ENCODE measurements around the genes CLEC18A and CLEC18C.

DNA sequence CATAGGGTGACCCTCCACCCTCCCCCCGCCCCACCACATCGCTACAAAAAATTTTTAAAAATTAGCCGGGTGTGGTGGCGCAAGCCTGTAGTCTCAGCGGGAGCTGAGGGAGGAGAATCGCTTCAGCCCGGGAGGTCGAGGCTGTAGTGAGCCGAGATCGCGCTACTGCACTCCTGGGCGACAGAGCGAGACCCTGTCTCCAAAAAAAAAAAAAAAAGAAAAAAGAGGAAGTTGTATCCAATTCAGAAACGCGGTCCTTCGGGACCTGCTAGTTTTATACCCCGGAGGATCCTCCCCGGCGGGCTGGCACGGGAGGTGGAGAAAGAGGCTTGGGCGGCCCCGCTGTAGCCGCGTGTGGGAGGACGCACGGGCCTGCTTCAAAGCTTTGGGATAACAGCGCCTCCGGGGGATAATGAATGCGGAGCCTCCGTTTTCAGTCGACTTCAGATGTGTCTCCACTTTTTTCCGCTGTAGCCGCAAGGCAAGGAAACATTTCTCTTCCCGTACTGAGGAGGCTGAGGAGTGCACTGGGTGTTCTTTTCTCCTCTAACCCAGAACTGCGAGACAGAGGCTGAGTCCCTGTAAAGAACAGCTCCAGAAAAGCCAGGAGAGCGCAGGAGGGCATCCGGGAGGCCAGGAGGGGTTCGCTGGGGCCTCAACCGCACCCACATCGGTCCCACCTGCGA lies 432 bp upstream of the CDH3 start:
- PRO-cap, 5 experiments, result no peak in any of the 5 experiments
- RAMPAGE, long total RNA, 2 experiments, result no peak in any of the 2 experiments
- RRBS, result 6% methylated on average over 7 of the region's 41 CpGs

DNA sequence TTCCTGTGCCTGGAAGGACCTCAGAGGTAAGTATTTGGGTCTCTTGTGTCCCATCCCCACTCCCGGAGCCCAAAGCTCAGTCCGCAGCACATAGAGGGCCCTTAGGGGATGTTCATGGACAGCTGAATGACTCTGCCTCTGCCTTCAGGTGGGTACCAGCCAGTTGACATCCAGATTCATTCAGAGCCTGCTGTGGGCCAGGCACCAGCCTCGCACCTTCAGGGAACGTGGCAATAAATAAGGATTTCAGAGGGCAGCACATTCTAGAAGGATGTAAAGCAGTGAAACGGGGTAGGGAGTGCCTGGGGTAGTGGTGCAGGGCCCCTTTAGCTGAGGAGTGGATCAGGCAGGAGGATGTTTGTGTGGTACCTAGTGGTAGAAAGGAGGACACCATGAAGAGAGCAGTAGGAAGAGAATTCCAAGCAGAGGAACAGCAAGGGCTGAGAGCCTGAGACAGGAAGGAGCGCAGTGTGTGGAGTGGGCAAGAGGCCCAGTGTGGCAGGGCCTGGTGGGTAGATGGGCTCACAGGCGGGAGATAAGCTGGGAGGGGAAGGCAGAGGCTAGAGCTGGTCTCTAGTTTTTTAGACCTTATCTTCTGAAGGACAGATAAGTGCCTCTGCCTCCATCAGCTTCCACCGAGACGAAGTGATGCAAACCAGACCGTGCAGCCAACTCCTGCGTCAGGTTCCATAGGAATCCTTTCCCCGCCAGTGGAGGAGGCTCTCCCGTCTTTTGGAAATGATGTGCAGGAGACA lies 33.4 kb downstream of the CDH1 start:
- PRO-cap, 5 experiments, result no peak in any of the 5 experiments
- RAMPAGE, long total RNA, 2 experiments, result no peak in any of the 2 experiments
- RRBS, result no CpG with 5 or more reads among the region's 13 CpGs

DNA sequence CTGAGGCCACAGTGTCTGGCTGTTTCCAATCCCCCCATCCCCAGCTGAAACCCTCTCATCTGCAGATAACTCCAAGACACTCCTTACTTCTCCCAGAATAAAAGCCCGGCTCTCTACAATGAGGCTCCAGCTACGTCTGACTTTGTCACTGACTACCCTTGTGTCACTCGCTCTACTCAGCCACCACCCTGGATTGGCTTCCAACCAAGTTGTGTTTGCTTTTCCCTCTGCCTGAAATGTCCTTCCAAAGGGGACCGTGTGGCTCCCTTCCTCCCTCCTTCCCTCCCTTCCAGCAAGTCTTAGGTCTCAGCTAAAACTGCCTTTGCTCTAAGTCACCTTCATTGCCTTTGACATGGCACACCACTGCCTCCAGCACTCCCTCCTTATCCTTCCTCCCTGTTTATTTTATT lies 42.8 kb downstream of the CDH1 start:
- PRO-cap, 5 experiments, result peak in 5 of 5 experiments; most common minus-strand start position 138 of the sequence (in 5)
- RAMPAGE, long total RNA, 2 experiments, result no peak in any of the 2 experiments
- RRBS, result no CpG with 5 or more reads among the region's 4 CpGs

DNA sequence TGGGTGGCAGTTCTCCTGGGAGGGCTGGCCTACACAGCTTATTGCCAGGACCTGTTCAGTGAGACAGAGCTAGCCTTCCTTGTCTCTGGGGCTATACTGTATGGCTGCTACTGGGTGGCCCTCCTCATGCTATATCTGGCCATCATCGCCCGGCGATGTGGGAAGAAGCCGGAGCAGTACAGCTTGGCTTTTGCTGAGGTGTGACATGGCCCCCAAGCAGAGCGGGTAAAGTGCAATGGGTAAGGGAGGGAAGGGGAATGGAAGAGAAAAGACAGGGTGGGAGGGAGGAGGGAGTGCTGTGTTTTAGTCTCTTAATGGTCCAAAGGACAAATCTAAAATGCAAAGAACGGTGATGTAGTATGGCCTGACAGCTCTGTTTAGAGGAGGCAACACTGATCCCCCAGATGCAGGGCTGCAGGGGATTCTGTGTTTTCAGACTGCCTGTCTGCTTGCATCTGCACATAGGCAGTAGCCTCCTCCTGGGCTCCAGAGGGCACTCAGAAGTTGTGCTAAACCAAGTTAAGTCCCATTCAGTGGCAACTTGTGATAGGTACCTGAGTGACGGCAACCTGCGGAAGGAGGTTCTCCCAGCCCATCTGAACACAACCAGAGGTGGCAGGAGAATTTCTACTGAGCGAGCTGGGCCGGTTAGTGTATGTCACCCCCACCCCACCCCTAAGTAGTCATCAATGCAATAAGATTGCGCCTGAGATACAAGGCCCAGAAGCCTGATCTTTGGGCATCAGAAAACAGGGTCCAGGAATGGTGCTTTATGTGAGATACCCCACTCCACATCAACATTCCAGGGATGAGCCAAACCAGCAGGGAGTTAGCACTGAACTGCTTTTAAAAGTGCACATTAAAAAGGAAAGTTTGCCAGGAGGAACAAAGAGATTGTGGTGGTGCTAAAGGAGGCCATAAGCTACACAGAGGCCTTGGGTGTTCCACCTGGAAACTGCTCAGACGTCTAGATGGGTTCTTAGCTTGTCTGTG lies 9.9 kb downstream of the HAS3 start:
- PRO-cap, 5 experiments, result no peak in any of the 5 experiments
- RAMPAGE, long total RNA, 2 experiments, result no peak in any of the 2 experiments
- RRBS, result no CpG with 5 or more reads among the region's 12 CpGs

GRCh38 chr16:69133200-69133868 lies 885 bp downstream of the UTP4 start:
- PRO-cap, 5 experiments, result no peak in any of the 5 experiments
- RAMPAGE, long total RNA, 2 experiments, result no peak in any of the 2 experiments
- RRBS, result no CpG with 5 or more reads among the region's 6 CpGs

DNA sequence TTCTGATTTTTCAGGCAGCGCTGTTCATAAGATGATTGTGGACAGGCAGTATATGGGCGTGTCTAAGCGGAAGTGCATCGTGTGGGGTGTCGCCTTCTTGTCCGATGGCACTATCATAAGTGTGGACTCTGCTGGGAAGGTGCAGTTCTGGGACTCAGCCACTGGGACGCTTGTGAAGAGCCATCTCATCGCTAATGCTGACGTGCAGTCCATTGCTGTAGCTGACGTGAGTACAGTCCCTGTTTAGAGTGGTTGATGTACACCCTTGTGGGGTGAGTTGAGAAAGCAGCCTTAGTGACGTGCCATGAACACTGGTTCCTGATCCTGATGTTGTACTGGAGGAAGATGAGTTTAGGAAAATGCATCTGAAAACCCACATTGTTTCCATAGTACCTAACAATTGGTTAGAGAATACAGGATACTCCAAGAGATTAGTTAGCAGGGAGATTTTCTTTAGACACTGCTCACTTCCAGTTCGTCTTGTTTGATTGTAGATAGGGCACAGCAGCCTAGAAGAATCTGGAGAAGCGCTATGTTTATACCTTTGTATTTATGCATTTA lies 10.8 kb downstream of the UTP4 start:
- PRO-cap, 5 experiments, result no peak in any of the 5 experiments
- RAMPAGE, long total RNA, 2 experiments, result no peak in any of the 2 experiments
- RRBS, result no CpG with 5 or more reads among the region's 13 CpGs

GRCh38 chr16:69264282-69264918 lies 46.8 kb upstream of the VPS4A start:
- PRO-cap, 5 experiments, result no peak in any of the 5 experiments
- RAMPAGE, long total RNA, 2 experiments, result no peak in any of the 2 experiments
- RRBS, result no CpG with 5 or more reads among the region's 7 CpGs

DNA sequence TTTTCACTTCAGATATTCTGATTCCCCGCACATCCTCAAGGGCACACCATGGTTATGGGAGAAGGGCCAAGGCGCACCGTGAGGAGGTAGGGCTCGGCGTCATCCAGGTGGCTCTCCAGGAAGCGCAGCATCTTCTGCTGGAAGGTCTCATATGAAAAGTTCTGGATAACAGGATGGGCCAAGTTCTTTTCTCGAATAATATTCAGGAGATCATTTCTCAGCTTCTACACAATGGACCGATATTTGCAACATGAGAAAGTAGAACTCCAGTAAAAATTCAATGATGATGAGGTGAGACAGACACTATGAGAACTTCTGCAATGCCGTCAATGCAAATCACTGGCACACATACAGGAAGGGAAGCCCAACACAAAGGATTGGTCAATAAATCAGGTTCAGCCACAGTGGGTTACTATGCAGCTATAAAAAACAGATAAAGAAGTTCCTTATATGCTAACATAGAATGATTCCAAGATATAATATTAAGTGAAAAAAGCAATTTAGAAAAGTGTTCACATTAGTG lies 15.3 kb downstream of the TERF2 start:
- PRO-cap, 5 experiments, result no peak in any of the 5 experiments
- RAMPAGE, long total RNA, 2 experiments, result no peak in any of the 2 experiments
- RRBS, result no CpG with 5 or more reads among the region's 9 CpGs

GRCh38 chr16:69396003-69397168 lies 10.6 kb upstream of the TERF2 start:
- PRO-cap, 5 experiments, result peak in 5 of 5 experiments; most common plus-strand start chr16:69396923 (in 5); most common minus-strand start chr16:69396587 (in 2)
- RAMPAGE, long total RNA, 2 experiments, result no peak in any of the 2 experiments
- RRBS, result no CpG with 5 or more reads among the region's 13 CpGs

- PRO-cap, 5 experiments, result no peak in any of the 5 experiments
- RAMPAGE, long total RNA, 2 experiments, result no peak in any of the 2 experiments
- RRBS, result no CpG with 5 or more reads among the region's 11 CpGs
Observed at GRCh38 chr16:69563645-69564579, 1.9 kb upstream of the NFAT5 start.

DNA sequence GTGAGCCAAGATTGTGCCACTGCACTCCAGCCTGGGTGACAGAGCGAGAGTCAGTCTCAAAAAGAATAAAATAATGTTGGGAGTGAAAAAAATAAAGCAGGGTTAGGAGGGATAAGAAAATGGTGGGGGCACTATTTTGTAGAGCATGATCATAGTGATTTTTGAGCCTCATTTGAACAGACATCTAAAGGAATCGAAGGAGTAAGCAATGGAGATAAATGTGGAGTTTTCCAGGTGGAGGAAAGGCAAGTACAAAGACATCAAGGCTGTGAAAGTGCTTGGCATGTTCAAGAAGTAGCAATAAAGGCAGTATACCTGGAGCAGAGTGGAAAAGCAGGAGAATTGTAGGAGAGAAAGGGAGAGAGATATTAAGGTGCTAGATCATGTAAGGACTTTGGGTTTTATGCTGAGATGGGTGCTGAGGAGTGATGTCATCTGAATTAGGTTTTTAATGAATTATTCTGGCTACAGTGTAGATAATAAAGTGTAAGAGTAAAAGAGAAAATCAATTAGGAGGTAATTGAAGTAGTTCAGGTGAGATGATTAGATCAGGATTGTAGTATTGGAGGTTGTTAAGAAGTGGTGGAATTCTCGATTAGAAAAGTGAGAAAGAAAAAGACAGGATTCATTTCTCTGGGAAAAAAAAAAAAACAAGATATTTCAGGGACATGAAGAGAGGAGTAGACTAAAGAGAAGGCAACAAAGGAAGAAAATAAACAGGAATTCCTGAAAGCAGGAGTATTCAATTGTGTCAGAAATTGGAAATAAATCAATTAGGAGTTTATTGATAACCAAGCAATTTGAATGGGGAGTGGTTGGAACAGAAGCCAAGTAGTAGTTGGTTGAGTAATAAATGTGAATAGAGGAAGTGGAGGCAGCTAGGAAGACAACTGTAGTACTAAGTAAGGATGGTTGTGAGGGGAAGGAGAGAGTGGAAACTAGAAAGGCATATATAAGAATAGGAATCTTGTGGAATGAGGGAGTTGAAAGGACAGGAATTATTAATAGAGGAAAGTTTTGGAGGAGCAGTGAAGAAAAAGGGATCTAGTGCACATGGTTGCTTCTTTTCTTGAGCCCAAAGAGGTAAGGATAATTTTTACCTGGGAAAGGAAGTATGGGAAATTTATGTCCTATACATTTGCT lies 34.1 kb downstream of the NFAT5 start:
- PRO-cap, 5 experiments, result peak in 1 of 5 experiments; most common minus-strand start position 594 of the sequence (in 1)
- RAMPAGE, long total RNA, 2 experiments, result no peak in any of the 2 experiments
- RRBS, result no CpG with 5 or more reads among the region's 3 CpGs

GRCh38 chr16:69691823-69692326 lies 34.5 kb downstream of the NQO1 start:
- PRO-cap, 5 experiments, result no peak in any of the 5 experiments
- RAMPAGE, long total RNA, 2 experiments, result no peak in any of the 2 experiments
- RRBS, result no CpG with 5 or more reads among the region's 1 CpG

DNA sequence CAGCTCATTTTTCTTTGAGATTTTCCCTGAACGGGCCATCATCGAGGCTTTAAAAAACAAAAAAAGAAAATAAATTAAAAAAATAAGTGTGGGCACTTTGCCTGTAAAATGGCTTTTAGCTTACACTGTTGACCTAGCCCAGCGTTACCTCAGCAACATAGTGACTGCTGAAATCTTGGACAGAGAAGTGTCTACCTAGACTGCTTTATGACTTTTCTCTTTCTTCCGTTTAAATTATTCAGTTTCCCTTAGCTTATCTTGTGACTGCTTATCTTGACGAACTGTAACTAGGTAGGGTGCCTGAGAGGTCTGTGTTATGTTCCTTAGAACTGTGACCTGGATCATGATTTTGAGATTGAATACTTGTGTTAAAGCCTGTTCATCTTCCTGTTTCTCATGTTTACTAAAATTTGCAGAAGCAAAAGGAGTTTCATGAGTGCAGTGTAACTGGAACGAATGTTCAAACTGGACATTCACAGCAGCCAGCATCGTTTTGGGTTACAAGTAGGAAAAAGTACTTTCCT lies 935 bp downstream of the WWP2 start:
- PRO-cap, 5 experiments, result no peak in any of the 5 experiments
- RAMPAGE, long total RNA, 2 experiments, result no peak in any of the 2 experiments
- RRBS, result no CpG with 5 or more reads among the region's 7 CpGs

DNA sequence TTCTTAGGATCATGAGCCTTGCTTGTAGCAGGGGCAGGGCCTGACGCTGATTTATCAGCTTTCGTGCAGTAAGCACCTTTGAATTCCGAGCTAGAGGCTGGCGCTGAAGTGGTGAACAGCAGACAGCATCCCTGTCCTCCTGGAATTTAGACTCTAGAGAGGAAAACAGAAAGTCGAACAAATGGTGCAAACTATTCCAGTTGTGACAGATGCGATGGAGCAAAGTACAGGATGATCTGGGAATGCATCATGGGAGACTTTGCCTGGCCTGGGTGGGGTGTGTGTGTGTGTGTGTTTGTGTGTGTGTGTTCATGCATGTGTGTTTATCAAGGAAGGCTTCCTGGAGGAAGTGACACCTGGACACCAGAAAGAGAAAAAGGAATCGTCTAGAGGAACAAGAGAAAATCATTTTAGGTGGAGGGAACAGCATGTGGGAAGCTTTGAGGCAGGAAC lies 60.1 kb downstream of the WWP2 start:
- PRO-cap, 5 experiments, result no peak in any of the 5 experiments
- RAMPAGE, long total RNA, 2 experiments, result no peak in any of the 2 experiments
- RRBS, result no CpG with 5 or more reads among the region's 7 CpGs

DNA sequence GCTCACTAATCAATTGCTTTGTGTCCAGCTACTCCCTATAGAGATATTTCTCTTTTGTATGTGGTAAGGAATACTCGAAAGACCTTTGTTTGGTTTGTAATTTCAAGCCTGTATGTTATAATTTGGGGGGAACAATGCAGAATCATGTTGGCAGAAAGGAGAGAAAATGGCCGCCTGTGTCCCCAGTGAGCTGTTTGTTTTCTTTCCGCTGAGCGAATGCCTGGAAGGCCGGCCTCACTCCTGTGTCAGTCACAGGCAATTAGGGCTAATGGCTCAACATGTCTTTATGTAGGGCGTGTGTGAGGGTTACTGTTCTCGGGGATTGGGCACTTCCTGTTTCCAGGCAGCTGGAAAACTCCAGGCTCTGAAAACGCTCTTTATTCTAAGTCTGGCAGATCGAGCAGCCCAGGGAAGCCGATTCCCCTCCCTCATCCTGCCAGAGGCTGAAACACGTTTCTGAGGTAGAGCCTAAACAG lies 60.7 kb upstream of the CLEC18A start:
- PRO-cap, 5 experiments, result no peak in any of the 5 experiments
- RAMPAGE, long total RNA, 2 experiments, result no peak in any of the 2 experiments
- RRBS, result no CpG with 5 or more reads among the region's 11 CpGs

GRCh38 chr16:69942144-69942666 lies 8.9 kb upstream of the CLEC18A start:
- PRO-cap, 5 experiments, result peak in 1 of 5 experiments; most common minus-strand start chr16:69942346 (in 1)
- RAMPAGE, long total RNA, 2 experiments, result no peak in any of the 2 experiments
- RRBS, result no CpG with 5 or more reads among the region's 15 CpGs

- PRO-cap, 5 experiments, result no peak in any of the 5 experiments
- RAMPAGE, long total RNA, 2 experiments, result no peak in any of the 2 experiments
- RRBS, result no CpG with 5 or more reads among the region's 12 CpGs
Observed at GRCh38 chr16:69951136-69951526, at the start of gene CLEC18A. CLEC18A (plus strand) TSS chr16:69951334.

DNA sequence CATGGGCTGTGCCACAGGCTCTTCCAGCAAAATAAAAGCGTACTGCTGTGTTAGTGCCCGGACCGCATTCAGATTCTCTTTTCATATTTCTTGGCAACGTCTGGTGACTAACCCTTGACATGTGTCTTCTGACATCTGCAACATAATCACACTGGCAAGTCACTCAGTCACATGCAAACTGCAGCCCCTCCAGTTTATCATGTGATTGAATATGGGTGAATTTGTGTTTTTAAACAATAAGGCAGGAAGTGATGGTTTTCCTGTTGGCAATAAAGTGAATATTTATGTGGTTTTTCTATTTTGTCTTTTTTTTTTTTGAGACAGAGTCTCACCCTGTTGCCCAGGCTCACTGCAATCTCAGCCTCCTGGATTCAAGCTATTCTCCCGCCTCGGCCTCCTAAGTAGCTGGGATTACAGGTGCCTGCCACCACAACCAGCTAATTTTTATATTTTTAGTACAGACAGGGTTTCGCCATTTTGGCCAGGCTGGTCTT lies 75.2 kb downstream of the CLEC18A start:
- PRO-cap, 5 experiments, result peak in 5 of 5 experiments; most common minus-strand start position 82 of the sequence (in 3)
- RAMPAGE, long total RNA, 2 experiments, result no peak in any of the 2 experiments
- RRBS, result no CpG with 5 or more reads among the region's 7 CpGs

- PRO-cap, 5 experiments, result no peak in any of the 5 experiments
- RAMPAGE, long total RNA, 2 experiments, result no peak in any of the 2 experiments
- RRBS, result no CpG with 5 or more reads among the region's 17 CpGs
Observed at GRCh38 chr16:70173625-70174051, at the start of gene CLEC18C. CLEC18C (plus strand) TSS chr16:70173787.

- PRO-cap, 5 experiments, result no peak in any of the 5 experiments
- RAMPAGE, long total RNA, 2 experiments, result no peak in any of the 2 experiments
- RRBS, result no CpG with 5 or more reads among the region's 4 CpGs
Observed at GRCh38 chr16:70198692-70199104, 25.1 kb downstream of the CLEC18C start.